OCI-LY7 (cell line): Measurements from ENCODE around the genes PAMR1 and IFTAP.

DNA sequence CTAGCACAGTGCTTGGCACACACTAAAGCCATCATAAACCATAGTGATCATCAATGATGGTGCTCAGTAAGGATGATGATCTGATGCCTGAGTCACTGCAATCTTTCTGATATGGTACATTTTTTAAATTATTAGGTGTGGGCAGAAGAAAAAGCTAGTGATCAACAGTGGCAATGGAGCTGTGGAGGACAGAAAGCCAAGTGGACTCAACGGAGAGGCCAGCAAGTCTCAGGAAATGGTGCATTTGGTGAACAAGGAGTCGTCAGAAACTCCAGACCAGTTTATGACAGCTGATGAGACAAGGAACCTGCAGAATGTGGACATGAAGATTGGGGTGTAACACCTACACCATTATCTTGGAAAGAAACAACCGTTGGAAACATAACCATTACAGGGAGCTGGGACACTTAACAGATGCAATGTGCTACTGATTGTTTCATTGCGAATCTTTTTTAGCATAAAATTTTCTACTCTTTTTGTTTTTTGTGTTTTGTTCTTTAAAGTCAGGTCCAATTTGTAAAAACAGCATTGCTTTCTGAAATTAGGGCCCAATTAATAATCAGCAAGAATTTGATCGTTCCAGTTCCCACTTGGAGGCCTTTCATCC lies 90.1 kb downstream of the CD44 start:
- PRO-cap = no peak
- RAMPAGE, long total RNA = no peak

- PRO-cap = no peak
- RAMPAGE, long total RNA = no peak
Measured at GRCh38 chr11:35235984-35236458, 97.0 kb downstream of the CD44 start.

DNA sequence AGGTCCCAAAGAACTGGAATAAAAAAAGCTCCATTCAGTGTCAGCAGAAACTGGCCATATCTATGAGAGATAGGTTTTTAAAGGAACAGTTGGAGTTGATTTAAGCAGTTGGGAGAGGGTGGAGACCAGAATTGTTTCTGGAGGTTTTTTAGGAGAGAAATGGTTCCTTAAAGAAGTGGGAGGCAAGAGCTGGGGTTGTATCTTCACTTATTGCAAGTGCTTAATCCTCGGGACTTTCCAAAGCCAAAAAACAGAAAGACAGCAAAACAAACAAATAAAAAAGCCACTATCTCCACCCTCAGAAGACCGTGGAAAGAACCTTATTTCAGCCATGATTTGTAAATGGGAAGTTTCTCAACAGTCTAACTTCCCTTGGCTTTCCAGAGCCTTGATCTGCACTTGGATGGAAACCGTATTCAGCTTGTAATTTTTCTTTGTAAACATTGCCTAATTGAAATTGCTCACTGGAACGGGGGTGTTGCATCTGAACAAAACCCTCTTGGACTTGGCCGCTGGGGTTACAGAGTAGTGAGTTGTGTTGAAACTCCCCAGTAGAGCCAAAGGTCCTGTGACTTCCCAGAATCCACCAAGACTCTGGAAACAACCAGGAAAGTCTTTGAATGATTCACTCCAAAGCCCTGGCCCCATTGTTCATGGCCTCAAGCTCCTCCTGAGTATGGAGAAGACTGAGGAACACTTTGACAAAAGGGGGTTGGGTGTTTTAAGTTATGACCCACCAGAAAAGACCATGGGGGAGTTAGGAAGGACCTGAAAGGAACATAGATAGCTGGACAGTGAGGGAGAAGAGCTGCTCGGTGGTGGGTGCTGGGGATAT lies 115.5 kb downstream of the SLC1A2 start:
- PRO-cap = no peak
- RAMPAGE, long total RNA = no peak

- PRO-cap = no peak
- RAMPAGE, long total RNA = no peak
Measured at GRCh38 chr11:35367549-35368051, 51.8 kb downstream of the SLC1A2 start.

- PRO-cap = no peak
- RAMPAGE, long total RNA = no peak
Measured at GRCh38 chr11:35525356-35526228, at the start of gene PAMR1. TSS of gene PAMR1 (minus strand) at chr11:35525616.

DNA sequence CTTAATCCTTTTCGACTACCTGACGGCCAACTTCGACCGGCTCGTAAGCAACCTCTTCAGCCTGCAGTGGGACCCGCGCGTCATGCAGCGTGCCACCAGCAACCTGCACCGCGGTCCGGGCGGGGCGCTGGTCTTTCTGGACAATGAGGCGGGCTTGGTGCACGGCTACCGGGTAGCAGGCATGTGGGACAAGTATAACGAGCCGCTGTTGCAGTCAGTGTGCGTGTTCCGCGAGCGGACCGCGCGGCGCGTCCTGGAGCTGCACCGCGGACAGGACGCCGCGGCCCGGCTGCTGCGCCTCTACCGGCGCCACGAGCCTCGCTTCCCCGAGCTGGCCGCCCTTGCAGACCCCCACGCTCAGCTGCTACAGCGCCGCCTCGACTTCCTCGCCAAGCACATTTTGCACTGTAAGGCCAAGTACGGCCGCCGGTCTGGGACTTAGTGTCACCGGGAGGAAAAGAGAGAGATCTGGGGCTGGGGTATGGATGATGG lies 1.3 kb downstream of the FJX1 start:
- PRO-cap = no peak
- RAMPAGE, long total RNA = no peak

DNA sequence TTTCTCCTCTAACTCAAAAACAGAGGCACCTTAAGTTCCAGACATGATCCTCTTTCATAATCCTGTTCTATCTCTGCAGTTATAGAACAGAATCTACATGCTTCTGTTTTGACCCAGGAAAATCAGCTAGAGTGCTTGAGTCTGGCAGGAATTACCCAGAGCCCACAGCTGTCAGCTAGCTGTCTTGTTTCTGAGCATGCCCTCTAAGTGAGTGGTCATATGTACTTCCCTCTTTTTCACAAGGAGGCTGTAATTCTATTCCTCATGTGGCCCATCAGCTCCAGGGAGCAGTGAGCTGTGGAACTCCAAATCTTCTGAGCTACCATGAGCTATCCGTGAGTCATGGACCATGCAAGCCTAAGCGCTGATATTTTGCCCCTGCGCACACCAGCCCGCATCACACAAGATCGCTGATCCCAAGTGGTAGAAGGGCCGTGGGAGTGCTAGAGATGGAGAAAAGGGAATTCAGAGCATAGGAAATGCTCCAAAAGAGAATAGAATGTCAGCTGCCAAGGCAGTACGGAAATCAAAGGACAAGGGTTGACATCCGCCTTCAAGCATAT lies 5.4 kb downstream of the FJX1 start:
- PRO-cap = no peak
- RAMPAGE, long total RNA = no peak

GRCh38 chr11:35944767-35945342 lies 993 bp downstream of the LDLRAD3 start:
- PRO-cap = no peak
- RAMPAGE, long total RNA = no peak

- PRO-cap = no peak
- RAMPAGE, long total RNA = no peak
Measured at GRCh38 chr11:36145527-36146058, 143.6 kb downstream of the COMMD9 start.

- PRO-cap = no peak
- RAMPAGE, long total RNA = no peak
Measured at GRCh38 chr11:36167058-36167500, 122.1 kb downstream of the COMMD9 start.

DNA sequence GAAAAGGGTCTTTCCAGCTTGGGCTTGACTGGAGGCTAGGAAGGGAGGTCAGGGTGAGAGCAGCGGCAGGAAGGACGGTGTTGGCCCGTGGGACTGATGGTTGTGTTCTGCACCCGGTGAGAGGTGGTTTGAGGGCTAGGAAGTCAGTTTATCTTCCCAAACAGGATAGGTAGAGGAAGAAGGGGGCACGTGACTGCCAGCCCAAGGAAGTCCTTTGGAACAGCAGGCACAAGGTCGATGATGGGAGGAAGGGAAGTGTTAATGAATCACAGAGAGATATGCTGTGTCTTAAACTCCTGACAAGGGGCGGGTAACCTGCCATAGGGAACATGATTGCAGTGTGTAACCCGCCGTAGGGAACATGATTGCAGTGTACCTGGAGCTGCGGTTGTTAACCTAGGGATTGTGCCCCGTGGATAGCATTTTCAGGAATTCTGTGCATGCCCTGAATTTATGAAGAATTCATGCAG lies 49.0 kb downstream of the PRR5L start:
- PRO-cap = no peak
- RAMPAGE, long total RNA = no peak

DNA sequence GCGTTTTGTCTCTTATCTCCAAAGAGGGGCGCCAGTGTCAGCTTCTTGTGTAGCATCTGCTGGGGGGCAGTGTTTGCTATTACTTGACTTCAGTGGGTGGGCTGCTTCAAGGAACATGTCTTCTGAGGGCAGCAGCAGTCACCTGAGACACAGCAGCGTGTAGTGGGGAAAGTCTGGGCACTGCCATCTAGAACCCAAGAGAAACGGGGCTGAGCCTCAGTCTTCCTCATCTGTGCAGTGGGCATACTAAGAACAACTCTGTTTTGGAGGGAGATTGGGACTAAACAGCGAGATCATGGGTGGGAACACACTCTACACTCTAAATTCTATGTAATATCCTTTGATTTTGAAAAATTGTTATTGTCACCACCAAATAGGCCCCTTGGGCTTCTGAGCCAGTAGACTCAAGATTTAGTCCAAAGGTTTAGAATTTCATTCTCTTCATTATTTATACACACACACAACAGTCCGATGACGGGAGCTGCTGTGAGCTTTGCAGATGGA lies 51.9 kb downstream of the TRAF6 start:
- PRO-cap = no peak
- RAMPAGE, long total RNA = no peak

- PRO-cap = no peak
- RAMPAGE, long total RNA = no peak
Measured at GRCh38 chr11:36594042-36595174, at the start of gene IFTAP. TSS of gene IFTAP (plus strand) at chr11:36594502.

DNA sequence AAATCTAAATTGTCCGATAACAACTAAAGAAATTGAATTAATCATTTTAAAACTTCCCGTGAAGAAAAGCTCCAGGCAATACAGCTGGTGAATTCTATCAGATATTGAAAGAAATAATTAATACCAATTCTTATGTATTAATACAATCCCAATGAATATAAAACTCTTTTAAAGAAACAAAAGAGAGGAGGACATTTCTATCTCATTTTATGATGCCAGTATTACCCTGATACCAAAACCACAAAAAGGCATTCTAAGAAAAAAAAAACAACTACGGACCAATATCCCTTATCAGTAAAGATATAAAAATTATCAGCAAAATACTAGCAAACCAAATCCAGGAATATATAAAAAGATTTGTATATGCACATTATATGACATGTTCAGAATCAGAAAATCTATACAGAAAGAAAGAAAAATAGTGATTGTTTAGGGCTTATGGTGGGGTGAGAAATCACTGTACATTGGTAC lies 1006.1 kb downstream of the LRRC4C start:
- PRO-cap = no peak
- RAMPAGE, long total RNA = no peak

DNA sequence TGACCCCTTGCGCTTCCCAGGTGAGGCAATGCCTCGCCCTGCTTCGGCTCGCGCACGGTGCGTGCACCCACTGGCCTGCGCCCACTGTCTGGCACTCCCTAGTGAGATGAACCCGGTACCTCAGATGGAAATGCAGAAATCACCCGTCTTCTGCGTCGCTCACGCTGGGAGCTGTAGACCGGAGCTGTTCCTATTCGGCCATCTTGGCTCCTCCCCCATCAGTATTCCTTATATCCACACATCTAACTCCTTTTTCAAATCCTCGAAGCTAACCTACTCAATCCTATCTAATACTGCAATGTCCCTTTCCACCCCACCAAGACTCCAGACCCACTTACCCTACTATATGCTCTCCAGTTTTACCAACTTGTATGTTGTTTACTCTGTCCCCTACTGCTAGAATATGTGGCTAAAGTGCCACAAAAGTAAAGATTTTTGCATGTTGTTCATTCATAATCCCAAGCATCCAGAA lies 6.8 kb upstream of the TTC17 start:
- PRO-cap = no peak
- RAMPAGE, long total RNA = no peak

DNA sequence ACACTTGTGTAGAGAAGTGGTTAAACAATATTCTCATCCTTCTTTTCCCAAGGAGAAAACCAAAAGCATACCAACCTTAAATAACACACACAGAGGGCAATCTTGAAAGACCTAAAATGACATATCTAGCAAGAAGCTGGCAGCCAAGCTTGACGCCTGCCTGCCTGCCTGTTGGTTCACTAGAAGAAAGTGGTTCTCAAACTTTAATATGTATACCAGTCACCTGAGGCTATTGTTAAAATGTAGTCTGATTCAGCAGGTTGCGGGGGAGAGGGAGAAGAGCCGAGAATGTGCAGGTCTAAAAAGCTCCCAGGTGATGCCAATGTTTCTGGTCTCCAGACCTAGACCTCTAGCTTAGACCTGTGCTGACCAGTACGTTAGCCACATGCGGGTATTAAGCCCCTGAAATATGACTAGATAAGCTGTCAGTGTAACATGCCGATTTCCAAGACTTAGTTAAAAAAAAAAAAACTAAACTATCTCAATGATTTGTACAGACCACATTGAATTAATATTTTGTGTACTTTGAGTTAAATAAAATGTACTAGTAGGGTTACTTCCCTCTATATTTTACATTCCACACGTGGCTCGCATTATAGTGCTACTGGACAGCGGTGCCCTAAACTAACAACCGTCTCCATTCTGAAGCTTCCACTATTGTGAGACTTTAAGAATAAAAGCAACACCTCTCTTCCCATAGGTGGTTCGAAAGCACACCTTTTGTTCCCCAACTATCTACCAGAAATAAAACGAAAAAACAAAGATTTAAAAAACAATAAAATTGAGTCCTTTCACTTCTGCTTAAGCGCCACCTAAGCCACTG lies 654 bp upstream of the TTC17 start:
- PRO-cap = no peak
- RAMPAGE, long total RNA = no peak

DNA sequence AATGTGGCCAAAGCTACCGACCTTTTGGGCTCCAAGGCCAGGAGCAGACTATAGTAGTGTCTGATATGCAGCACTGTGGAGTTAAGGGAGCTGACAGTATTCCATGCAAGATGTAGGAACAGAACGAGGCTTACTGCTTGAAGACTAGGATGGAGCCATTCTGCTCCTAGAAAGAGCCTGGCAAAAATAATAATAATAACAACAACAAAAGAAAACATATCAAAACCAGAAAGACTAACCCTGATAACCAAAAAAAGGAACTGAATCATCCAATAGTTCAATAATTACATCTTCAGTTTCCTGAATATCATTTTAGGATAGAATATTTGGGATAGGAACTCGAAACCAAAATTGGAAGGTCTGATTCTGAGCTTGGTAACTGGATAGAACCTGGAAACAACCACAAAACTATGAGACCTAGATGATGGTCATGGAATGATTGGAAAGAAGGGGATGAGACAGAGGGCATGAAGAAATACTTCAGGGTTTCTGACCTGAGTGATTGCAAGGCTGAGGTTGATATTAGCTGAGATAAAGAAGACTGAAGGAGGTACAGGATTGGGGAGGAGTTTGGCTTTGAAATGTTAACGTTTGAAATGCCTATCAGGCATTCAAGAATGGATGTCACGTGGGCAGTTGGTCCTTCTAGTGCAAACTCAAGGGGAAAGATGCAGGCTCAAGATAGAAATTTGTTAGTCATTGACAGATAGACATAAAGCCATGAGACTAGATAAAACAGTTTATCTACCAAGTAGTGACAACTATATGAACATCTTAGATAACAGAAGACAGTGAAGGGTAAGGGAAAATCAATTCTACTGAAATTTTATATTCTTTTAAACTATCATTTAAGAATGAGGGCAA lies 22.9 kb downstream of the TTC17 start:
- PRO-cap = no peak
- RAMPAGE, long total RNA = no peak

DNA sequence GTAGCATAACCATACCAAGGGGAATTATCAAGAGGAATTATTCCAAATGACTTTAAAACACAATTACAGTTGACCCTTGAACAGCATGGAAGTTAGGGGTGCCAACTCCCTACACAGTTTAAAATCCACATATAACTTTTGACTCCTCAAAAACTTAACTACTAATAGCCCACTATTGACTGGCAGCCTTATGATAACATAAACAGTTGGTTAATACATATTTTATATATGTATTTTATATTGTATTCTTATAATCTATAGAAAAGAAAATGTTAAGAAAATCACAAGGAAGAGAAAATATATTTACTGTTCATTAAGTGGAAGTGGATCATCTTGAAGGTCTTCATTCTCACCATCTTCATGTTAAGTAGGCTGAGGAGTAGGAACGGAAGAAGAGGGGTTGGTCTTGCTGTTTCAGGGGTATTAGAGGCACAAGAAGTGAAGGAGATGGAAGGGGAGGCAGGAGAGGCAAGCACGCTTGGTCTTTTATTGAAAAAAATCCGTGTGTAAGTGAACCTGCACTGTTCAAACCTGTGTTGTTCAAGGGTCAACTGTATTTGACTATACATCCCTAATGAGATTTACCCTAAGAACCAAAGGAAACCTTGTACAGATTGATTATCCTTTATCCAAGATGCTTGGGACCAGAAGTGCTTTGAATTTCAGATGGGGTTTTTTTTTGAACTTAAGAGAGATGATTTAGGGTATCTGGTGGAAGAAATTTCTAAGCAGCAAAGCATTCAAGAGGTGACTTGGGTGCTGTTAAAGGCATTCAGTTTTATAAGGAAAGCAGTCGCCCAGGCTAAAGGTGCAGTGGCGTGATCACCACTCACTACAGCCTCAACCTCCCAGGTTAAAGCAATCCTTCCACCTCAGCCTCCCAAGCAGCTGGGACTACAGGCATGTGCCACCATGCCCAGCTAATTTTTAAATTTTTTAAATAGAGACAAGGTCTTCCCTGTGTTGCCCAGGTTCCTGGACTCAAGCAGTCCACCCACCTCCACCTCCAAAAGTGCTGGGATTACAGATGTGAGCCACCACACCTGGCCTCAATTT lies 116.2 kb downstream of the TTC17 start:
- PRO-cap = no peak
- RAMPAGE, long total RNA = no peak

DNA sequence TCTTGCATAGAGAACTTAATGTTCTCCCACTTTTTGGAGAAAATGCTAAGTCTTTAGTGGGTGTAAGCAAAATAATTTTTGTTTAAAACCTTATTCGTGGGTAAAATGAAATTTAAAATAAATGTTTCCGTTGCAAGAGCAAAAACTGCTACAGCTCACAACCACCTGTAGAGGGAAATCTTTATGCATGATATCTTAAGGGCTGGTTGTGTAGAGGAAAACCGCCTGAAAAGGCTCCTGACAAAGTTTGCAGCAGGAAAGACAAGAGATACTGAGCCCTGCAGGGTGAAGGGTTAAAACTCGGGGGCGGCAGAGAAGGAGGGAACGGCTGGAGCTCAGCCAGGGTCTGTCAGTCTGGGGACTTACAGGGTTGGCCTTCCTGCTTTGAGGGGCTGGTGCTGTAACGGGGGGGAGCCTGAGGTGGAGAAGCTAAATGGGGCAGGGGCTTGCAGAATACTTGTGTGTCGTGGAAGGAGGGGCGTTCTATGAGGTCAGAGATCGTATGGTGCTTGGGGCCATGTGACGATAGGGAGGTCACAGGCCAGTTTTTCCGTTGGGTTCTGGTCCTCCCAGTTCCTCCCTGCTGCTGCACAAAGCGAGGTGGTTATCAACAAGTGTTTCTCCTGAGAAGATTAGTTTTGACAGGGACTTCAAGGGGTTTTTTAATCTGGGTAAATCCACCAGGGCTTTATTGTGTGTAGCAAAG lies 122.9 kb upstream of the HSD17B12 start:
- PRO-cap = no peak
- RAMPAGE, long total RNA = no peak

- PRO-cap = no peak
- RAMPAGE, long total RNA = no peak
Measured at GRCh38 chr11:43580606-43581166, 99.9 kb upstream of the HSD17B12 start.